Glomerular endothelial cell (primary cell): ENCODE results near the gene RMND5B.

DNA sequence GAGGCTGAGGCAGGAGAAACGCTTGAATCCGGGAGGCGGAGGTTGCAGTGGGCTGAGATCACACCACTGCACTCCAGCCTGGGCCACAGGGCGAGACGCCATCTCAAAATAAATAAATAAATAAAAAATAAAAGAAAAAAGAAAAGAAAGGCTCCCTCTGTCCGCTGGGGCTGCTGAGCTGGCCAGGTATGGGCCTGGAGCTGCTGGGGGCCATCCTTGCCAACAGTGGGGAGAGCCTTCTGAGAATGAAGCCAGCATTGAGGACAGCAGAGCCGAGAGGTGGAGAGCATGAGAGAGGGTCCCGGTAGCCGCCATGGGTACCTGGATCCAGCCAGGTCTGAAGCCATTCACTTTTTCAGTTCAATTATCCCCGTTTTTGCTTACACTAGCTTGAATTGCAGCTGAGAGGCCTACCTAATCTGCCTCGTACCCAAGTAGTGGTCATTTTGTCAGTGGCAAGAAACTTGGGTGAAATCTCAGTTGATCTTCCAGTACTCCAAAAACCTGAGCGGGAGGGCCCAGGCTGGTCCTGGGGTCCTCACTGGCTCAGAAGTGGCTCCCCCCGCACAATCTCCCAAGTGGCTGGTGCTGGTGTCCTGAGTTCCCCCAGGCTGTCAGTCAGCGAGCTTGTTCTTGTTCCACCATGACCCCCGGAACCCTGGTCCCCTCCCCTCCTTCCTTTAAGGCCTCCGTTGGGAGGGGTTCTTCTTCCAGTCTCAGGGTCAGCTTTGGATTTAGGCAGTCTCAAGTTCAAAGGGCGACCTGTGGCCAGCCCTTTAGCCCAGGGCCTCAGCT is 4.1 kb upstream of the DBN1 start:
- RAMPAGE, long total RNA: no peak

DNA sequence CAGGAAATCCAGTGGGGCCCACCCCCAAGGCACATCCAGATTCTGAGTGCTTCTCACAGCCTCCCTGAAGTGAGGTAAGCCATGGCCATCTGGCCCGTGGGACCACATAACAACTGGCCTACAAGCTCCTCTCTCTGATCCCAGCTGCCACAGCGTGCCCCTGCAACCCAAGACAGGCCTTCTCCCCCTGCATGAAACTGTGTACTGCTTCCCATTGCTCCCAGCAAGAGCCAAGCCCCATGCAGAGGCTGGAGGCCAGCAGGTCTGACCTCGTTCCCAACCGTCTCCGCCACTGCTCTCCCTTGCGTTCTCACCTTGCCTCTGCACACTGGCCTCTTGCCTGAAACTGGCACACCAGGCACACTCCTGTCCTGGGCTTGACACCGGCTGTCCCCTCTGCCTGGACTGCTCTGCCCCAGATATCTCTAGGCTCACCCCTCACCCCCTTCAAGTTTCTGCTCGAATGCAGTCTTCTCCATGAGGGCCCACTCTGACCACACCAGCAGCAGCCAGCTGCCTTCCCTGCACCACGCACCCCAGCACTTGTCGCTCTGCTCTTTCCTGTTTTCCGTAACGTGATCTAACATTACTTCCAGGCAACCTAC is 11.2 kb upstream of the DBN1 start:
- RAMPAGE, long total RNA: no peak

DNA sequence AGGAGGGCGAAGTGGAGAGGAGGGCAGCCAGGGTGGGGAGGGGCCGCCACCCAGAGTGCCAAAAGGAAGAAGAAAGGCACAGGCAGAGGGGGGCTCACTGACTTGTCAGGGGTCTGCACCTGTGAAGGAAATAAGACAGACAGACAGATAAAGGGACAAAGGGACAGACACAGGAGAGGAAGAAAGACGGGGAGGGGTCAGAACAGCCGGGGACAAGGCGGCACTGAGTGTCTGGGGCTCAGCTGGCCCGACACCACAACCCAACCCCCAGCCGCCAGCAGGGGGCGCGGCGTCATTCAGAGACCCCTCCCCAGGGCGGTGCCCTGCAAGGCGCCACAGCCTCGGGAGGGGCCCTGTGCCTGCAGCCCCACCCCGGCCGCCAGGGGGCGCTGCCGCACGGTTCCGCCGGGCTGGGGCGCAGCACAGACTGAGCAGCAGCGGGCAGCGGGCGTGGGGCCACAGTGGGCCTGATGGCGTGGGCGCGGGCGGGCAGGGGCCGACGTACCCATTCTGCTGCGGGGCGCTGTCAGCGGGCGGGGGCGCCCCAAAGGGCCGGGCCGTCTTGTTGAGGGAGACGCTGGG is 6.0 kb downstream of the PDLIM7 start:
- RAMPAGE, long total RNA: no peak

DNA sequence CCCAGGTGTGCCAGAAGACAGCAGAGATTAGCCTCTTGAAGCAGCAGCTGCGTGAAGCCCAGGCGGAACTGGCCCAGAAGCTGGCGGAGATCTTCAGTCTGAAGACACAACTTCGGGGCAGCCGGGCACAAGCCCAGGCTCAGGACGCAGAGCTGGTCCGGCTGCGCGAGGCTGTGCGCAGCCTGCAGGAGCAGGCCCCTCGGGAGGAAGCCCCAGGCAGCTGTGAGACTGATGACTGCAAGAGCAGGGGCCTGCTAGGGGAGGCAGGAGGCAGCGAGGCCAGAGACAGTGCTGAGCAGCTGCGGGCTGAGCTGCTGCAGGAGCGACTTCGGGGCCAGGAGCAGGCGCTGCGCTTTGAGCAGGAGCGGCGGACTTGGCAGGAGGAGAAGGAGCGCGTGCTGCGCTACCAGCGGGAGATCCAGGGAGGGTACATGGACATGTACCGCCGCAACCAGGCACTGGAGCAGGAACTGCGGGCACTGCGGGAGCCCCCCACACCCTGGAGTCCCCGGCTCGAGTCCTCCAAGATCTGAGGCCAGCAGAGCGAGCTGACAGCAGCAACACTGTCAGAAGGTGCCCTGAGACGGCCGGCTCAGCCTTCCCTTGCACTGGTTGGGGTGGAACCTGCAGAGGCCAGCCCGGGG is 8.3 kb downstream of the N4BP3 start:
- RAMPAGE, long total RNA: no peak

DNA sequence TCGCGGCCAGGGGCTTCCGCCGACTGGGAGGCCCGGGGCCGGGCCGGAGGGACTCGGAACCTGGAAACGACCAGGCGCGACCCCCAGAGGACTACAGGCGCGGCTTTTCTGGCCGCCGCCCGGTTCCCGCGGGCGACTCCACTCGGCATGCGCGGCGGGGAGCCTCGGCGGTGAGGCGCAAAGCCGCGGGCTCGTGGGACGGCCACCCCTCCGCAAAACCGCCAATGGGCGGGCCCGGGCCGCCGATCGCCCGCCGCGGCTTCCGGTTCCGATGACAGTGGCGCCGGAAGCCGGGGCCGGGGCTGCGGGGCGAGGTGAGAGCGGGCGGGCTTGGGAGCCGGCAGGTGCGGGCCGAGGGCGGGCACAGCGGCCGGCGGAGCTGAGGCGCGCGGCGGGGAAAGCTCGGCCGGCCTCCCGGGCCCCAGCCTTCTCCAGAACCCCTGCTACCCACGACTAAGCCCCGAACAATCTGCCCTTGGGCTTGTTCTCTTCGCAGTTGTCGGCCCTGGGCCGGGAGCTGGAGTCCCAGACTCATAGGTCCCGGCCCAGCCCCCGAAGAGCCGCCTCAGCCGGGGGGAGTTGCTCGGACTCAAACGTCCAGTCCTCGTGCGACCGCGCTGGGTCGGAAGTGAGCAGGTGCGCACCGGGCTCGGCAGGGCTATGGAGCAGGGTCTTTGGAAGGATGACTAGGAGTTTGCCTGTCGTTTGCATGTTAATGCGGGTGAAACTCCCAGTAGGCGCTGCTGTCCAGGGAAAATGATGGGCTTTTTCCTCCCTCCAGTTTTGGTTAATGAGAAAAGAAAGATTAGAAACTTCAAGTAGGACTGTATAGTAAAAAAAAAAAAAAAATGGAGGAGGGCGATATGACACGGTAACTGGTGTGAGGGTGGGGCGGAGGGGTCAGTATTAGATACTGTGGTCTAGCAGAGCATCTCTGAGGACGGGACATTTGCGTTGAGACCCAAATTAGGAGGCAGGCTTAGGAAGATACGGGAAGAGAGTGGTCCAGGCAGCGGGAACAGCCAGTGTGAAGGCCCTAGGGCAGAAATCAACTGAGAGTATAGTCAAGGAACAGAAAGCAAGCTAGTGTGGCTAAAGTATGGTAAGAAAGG is at the start of gene RMND5B:
Gene RMND5B, plus strand, starts transcription at position 274 of the 1,112 bp plus-strand sequence.
- RAMPAGE, long total RNA: no peak

GRCh38 chr5:178207711-178208736 is 3.7 kb downstream of the HNRNPAB start:
- RAMPAGE, long total RNA: no peak

DNA sequence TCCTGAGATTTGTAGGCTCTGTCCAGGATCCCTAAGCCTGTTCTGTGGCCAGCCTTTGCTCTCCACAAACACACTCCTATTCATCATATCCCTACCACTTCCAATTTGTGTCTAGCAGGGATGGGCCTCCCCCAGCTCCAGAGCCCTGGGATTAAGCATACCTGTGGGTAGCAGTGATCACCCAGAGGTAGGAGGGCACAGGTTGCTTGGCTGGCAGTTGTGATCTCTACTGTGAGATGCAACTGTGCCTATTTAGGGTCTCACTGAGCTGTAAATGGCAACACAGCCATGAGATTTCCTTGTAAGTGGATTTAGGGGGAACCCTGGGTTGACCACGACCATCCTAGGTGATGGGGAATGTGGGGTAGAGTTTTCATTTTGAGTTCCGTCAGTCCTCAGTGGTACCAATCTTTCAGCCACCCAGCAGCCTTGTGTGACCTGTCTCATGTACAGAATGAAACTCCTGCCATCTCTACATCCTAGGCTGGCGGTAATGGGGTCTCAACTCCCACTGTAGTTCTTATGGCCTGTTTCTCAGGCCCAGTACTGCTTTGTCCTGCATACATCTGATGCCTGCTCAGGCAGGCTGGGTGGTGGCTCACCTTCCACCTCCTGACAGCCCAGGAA is 7.9 kb downstream of the HNRNPAB start:
- RAMPAGE, long total RNA: no peak

GRCh38 chr5:178213644-178214902 is 9.7 kb downstream of the HNRNPAB start:
- RAMPAGE, long total RNA: no peak

GRCh38 chr5:178215081-178215895 is 11.0 kb downstream of the HNRNPAB start:
- RAMPAGE, long total RNA: no peak

DNA sequence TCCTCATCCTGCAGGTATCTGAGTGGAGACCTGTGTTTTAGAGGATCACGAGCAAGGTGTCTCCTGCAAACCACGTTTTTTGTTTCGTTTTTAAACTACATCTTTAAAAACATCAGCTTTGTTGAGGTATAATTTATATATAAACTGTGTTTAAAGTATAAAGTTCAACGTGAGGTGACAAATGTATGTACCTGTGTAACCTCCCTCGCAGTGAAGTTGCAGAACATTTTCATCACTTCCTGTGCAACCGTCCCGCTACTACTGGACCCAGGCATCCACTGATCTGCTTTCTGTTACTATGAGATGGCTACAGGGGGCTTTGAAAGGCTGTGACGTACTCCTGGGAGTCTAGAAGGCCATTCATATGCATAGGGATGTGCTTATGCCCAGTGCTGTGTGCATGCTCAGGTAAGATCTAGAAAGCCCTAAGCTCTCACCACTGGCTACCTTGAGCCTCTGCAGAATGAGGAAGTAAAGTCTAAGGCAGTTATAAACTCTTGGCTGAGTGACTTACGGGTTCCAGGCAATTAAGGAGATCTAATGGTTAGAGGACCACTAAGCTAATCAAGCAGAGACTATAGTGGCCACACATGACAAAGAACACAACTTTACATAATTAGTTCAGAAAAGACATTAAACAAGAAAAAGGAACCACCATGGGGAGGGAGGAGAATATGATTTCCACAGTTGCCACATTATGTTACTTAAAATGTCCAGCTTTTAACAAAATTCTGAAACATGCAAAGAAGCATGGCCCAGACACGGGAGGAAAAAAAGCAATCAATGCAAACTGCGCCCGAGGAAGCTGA is 11.8 kb downstream of the HNRNPAB start:
- RAMPAGE, long total RNA: no peak

GRCh38 chr5:178223678-178224344 is 8.8 kb downstream of the PHYKPL start:
- RAMPAGE, long total RNA: no peak

- RAMPAGE, long total RNA: no peak
Measured at GRCh38 chr5:178224384-178224753, 8.2 kb downstream of the PHYKPL start.

- RAMPAGE, long total RNA: no peak
Measured at GRCh38 chr5:178241131-178242122, 8.8 kb upstream of the PHYKPL start.

- RAMPAGE, long total RNA: no peak
Measured at GRCh38 chr5:178434706-178435119, 155.5 kb downstream of the COL23A1 start.

DNA sequence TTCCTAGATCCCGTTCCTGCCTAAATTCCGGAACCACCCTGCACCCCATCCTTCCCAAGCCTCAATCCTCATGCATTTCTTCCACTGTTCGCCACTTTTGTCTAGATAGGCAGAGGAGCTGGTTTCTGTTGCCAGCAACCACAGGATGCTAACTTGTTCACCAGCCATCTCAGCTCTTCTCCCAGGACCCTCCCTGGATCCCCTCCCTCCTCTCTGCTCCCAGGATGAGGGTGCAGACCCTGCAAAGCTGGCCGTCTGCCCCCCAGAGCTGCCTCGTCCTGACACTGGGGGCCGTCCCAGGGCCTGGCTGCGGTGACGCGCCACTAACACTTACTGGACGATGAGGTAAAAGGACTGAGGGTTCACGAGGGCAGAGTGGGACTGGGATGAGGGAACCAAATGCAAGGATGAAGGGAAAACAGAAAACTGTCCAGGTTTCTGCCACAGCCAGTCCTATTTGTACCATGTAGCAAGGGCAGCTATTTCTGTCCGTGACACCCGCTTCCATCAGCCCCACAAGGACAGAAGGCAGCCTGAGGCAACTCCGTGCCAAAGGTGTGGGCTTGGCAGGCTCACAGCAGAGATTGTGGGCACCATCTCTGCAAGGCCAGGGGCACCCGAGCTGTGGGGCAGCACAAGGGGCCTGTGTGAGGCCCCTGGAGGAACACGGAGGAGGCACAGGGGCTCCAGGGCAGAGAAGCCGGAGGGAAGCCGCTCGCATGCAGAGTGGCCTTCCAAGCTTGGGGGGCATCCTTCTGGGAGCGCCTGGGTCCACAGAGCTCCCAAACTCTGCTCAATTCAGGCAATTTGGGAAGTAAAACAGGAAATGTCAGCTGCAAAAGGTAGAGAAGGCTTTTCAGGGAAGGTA is 43.7 kb downstream of the COL23A1 start:
- RAMPAGE, long total RNA: no peak

- RAMPAGE, long total RNA: no peak
Measured at GRCh38 chr5:178624885-178625568, 1.8 kb downstream of the CLK4 start.

DNA sequence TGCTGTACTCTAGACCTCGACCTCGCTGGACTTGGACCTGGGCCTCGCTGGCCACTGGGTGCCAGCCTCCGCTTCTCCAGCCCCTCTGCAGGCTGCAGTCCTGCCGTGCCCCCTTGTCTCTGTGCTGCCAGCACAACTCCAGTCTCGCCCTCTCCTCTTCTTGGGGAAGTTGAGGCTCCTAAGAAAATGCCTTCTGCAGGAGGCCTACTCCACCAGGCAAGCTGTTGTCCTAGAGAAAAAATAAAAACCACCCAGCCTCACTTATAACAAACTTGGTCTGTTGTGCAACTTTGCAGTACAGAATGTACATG is 11.2 kb upstream of the ADAMTS2 start:
- RAMPAGE, long total RNA: no peak

- RAMPAGE, long total RNA: no peak
Measured at GRCh38 chr5:179553723-179554364, 3.5 kb downstream of the RUFY1 start.

- RAMPAGE, long total RNA: no peak
Measured at GRCh38 chr5:179574996-179575615, 24.8 kb downstream of the RUFY1 start.

GRCh38 chr5:179697708-179698818 is 704 bp upstream of the CANX start:
- RAMPAGE, long total RNA: no peak